Pericardium (tissue), 1 donor: ENCODE results near the gene GPRC5D.

- RRBS, result no CpG with 5 or more reads among the region's 2 CpGs
These were observed 23.1 kb downstream of the BORCS5 start for GRCh38 chr12:12379760-12380544.

DNA sequence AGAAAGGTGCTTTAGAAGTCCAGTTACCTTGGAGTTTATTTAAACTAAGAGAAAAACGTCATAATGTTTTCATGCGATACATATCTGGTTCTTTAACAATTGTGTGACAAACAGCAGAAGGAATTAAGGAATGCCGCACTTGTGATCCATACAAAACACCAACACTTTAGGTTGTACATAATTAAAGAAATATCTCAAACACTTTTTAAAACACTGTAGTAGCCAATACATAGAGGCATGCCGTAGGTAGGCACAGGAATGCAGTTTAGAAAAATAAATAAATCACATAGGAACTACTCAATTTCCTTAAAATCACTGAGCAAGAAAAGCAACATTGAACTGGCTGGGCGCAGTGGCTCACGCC, 94.4 kb downstream of the BORCS5 start:
- RRBS, result no CpG with 5 or more reads among the region's 6 CpGs

- RRBS, result no CpG with 5 or more reads among the region's 3 CpGs
These were observed 24.1 kb downstream of the DUSP16 start for GRCh38 chr12:12538548-12538971.

DNA sequence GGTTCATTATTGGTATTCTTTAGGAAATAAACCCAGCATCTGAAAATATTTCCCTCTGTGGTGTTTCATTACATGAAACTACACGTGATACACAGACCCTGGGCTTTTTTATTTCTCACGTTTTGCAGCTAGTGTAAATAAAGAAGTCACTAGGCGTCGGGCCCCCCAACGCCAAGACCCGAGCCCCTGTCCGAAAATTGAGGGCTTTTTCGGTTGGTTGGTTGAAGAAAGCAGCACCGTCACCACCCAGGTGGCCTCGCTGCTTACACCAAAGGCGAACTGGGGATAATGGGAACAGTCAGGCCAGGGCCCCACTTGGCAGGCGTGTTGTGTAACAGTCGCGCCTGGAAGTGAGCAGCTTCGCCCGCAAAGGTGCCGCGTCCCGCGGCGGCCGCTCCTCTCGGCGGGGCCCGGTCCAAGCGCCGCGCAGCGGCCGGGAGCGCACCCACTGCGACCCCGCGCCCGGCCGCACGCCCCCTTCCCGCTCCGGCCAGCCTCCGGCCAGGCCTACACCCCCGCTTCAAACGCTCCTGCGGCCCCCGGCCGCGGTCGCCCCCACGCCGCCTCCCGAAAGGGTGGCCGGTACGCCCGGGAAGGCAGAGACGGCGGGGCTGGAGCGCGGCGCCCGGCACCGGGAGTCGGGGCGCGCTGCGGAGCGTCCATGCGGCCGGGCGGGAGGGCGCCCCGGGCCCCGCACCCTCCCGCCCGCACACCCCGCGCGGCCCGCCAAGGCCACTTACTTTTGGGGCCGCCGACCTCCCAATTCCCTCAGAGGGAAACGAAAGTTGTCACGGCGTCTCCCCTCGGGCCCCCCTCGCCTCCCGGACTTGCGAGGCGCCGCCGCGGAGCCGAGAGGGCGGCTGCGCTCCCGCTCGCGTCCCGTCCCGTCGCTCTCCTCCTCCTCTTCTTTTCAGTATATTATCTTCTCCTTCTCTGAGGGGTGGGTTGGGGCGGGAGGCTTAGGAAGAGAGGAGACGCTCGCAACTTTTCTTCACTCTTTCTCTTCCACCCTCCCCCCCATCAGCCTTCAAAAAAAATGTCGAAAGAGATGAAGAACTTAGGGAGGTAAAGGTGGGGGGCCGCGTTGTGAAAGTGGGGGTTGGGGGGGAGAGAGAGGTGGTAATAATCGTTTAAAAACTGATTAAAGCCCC, 911 bp downstream of the DUSP16 start:
- RRBS, result 3% methylated on average over 27 of the region's 106 CpGs

DNA sequence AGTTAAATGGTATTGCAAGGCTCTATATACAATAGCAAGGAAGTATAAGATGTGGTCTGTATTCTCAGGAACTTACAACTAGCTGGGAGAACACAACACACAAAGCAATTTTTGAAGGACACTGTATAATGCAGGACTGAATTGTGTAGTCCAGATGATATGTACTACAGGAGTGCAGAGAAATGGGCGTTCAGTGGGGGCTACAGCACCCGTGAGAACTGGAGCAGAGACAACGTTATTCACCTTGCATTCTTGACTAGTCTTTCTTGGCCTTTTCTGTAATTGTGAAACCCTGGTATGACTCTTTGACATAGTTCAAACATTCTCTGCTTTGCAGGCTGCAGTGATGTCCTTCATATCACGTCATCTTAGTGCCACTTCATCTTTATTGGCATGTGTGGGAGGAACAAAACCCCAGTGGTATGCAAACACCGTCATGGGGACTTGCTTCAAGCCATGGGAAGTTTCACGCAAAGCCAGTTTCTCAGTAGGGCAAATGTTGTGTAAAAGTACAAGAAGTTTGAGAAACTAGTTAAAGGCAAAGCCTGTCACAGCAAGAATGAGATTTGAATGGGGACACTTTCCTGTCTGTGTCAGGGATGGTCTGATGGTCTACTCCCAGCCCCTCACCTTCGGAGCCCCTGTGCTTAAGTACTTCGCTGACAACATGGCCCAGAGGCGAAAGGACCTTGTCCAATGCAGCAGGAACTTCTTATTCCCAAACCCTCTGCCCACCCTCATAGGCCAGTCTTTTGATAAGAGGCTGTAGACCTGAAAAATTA, 20.2 kb upstream of the DUSP16 start:
- RRBS, result no CpG with 5 or more reads among the region's 9 CpGs

GRCh38 chr12:12622147-12623170, 10.8 kb downstream of the CREBL2 start:
- RRBS, result no CpG with 5 or more reads among the region's 6 CpGs

- RRBS, result no CpG with 5 or more reads among the region's 7 CpGs
These were observed 11.5 kb downstream of the GPR19 start for GRCh38 chr12:12684240-12685190.

DNA sequence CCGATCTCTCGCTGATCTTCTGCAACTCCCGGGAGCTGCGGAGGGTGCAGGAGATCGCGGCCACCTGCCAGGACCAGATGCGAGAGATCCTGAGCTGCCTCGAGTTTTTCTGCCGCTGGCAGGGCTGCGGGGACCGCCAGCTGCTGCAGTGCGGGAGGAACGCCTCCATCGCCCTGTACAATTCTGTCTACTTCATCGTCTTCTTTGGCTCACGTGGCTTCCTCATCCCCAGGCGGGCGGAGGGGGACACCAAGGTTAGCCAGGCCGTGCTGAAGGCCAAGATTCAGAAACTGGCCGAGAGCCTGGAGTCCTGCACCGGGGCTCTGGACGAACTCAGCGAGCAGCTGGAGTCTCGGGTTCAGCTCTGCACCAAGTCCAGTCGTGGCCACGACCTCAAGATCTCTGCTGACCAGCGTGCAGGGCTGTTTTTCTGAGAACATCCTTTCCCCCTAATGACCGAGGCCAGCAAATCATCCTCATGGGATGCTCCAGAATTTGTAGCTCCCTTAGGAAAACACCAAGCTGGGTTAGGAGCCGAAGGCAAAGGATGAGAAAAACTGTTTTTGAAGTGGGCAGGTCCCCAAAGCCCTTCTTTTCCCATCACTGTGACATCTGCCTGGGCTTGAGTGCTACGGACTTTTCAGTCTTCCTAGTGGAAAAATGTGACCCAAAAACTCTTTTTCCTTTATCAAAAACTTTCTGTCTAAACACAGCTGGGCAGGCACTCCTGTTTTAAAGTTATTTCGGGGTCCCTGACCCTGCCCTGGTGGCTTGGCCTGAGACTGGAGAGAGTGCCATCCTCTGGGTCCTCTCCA, 2.0 kb downstream of the APOLD1 start:
- RRBS, result 3% methylated on average over 3 of the region's 31 CpGs

DNA sequence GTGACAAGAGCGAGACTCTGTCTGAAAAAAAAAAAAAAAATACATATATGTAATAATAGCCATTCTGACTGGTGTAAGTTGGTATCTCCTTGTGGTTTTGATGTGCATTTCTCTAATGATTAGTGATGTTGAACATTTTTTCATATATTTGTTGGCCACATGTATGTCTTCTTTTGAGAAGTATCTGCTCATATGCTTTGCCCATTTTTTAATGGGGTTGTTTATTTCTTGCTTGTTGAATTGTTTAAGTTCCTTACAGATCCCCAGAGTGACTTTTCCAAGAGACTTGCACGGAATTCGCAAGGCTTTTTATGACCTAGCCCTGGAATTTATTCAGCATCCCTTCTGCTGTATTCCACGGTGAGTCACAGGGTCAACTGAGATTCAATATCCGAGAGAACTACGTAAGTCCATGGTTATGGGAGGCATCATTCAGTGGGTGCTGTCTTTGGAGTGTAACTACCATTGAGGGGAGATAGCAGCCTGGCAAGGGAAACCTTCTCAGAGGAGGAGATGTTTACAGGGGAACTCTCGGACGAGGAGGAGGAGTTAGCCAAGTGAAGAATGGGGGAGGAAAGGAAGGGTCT, 21.0 kb upstream of the GPRC5A start:
- RRBS, result no CpG with 5 or more reads among the region's 8 CpGs

DNA sequence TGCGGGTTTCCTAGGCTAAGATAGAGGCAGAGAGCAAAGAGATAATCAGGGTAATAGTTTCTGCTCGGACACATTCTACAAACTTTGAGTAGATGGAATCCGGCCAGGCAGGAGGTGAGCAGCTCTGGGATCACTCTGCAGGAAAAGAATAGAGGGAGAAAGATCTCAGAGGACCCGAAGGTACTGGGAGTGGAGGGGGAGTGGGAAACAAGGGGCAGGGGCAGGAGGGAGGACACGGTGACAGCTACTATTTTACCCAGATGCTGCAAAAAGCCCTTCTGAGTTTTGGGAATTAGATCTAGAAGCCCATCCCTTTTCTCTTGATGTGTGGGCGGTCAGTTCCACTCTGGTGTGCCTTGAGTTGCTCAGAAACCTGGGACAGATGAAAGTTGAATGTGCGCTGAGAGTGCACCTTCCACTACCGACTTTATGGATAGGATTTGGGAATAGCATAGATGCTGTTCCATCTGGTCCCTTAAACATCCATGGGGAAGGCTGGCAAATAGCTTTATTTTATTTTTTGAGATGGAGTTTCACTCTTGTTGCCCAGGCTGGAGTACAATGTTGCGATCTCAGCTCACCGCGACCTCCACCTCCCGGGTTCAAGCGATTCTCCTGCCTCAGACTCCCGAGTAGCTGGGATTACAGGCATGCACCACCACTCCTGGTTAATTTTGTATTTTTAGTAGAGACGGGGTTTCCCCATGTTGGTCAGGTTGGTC, 662 bp downstream of the GPRC5A start:
- RRBS, result no CpG with 5 or more reads among the region's 15 CpGs

DNA sequence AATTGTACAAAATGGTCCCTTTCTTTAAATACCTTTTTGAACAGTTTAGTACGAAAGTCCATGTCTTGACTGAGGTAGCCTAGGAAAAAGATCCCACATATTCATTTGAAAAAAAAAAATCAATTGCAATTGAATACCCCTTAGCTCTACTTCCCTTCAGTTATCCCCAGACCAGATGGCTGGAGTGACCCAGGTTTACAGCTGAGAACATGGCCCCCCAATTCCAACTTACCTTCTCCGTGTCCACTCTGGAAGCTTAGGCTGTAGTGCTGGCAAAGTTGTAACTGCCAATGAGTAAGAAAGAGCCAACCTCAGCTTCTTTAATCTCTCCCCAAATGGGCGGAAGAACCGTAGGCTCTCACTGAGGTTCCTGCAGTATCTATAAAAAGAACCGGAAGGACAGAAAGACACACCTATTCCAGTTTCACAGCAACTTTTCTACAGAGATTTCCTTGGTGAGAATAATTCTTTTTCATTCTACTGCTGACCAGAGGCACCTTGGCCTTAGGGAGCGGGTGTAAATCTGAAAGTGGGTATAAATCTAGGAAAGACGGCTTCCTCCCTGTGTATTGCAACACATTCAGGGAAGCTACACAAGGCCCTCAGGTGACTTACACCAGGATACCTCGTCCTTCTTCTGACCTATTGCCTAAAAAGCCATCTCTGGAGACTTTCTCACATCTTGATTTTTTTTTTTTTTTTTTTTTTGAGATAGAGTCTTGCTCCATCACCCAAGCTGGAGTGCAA, at the start of gene GPRC5D:
Gene GPRC5D, minus strand, starts transcription at position 296 of the 747 bp plus-strand sequence.
- RRBS, result no CpG with 5 or more reads among the region's 8 CpGs

DNA sequence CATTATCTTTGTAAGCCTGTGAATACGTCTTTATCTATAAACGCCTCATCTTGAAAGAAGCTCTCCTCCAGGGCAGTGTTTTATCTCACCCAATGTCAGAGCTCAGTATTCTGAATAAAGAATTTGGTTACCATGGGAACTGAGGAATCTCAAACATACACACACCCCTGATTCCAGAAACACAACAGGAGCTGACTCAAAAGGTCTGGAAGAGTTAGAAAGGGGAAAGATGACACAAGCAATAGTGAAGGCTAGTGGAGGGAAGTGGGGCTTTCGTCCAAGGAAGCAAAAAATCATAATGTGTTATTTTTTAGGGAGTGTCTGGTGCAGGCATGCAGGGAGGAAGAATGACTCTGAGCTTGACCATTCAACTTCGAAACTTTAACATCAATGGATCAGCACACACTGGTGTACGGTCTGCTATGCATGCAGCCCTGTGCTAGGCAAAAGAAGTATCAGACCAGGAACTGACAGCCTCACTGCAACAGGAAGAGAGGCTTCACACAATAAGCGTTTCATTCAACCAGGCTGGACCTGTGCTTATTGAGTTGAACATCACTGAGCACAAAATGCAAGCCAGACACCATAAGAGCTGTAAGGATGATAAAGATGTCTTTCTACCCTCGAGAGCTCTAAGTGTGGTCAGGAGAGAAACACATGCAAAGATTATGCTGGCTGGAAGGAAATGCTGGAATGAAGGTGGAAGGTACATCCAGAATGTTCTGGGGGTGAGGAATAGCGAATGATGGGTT, 20.2 kb downstream of the HEBP1 start:
- RRBS, result no CpG with 5 or more reads among the region's 8 CpGs

DNA sequence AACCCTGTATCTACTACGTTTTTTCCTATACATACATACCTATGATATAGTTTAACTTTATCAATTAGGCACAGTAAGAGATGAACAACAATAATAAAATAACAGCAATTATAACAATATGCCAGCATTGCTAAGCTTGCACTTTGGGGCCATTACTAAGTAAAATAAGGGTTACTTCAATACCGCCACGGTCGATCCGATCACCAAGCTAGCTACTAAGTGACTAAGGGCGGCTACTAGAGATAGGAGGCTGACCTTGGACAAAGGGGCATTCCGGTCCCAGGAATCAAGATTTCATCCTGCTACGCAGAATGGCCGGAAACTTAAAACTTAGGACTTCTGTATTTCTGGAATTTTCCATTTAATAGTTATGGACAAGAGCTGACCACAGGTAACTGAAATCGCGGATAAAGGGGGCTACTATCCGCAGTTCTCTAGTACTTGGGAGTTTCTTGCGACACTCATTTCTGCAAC, 811 bp downstream of the HEBP1 start:
- RRBS, result 0% methylated on average over 3 of the region's 13 CpGs

GRCh38 chr12:12999691-12999991, 424 bp downstream of the HEBP1 start:
- RRBS, result no CpG with 5 or more reads among the region's 13 CpGs

- RRBS, result no CpG with 5 or more reads among the region's 5 CpGs
These were observed 608 bp downstream of the GSG1 start for GRCh38 chr12:13102731-13103386.

GRCh38 chr12:13147870-13148423, 44.5 kb upstream of the GSG1 start:
- RRBS, result no CpG with 5 or more reads among the region's 9 CpGs

- RRBS, result no CpG with 5 or more reads among the region's 12 CpGs
These were observed 5.2 kb downstream of the EMP1 start for GRCh38 chr12:13201381-13202417.

DNA sequence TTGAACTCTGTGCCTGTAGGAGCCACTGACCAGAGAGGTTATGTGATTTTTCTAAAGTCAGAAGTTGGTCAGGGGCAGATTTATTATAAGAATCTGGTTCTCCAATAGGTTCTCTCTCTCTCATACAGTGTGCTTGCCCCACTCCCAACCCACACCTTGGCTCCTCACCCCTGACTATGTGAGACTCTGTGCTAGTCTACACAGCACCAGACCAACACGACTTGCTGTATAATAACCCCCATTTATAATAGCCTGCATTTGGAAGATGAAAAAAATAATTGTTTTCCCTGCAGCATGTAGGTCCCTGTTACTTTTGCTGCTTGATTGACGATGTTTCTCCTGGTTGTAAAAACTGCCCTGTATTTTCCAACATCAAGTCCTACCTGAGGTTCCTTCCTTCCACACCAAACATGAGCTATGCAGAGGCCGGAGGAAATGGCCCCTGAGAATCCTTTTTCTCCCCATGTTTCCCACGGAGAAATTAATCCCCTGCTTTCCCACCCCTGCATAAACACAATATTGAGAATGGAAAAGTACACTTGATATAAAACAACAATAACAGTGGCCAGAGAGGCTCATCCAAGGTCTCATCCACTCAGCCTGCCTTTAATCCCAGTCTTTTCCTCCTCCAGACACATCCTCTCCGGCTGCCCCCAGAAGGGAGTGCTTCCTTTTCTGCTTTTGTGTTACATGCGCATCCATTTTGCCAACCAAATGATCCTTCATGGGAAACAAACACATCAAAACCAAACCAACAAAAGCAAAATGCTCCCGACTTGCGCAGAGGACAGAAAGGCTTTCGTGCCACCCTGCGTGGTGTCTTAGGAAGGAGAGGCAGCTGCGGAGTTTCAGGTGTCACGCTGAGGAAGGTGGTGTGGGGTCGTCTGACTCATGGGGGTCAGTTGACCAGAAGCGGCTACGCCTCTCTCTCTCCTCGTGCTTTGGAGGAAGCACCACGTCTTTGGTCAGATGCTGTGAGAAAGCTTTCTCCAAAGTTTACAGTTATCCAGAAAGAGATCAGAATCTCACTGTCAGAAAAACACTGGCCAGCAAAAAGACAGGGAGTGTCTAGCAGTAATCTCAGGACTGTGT, 7.6 kb downstream of the EMP1 start:
- RRBS, result no CpG with 5 or more reads among the region's 17 CpGs

GRCh38 chr12:13744251-13744496, 237.2 kb downstream of the GRIN2B start:
- RRBS, result no CpG with 5 or more reads among the region's 2 CpGs

DNA sequence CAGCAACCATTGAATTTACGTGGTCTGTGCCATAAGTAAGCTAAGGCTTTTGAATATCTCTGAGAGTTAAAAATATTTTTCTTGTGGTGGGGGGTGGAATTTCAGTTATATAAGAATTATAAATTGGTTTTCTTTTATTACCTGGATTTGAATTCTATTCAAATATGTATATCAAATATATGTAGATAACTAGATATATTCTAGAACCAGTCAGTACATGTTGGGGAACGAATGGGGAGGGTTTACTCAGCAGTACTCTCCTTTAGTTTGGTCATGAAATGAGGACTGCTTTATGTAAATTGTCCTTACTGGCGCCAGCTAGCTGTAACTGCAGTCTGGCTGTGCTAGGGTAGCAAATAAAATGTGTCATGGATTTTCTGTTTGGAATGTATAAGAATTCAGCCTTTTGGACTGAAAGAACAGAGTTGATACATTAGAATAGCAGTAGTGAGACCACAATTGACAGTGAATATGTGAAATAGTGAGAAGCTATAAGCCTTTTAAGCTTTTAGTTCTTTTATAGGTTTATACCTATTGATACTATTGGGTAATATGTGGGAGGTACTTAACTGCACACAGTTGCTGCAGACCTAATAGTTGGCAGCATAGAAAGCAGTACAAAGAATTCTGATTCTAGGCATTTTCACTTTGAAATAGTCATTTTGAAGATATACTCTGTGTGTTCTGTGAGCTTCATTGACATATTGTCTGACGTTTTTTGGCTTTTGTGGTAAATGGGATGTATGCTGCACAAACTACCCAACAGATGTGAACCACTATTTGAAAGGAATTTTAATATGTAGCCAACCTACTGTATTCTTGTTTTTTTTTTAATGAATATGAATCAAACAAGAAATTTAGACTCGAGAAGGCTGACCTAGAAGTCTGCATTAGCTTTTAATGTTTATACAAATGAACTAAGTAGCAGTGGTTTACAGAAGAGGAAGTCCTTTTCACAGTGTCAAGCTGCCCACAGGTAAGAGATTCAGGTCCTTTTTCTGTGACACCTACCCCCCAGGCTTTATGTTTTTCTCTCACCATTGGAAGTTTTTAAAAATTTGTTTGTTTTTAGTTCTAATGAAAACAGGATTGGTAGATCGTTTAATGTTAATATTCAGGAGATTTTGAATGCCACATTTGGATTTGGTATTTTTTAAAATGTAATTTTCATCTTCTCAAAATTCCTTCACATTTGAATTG, 29.2 kb downstream of the ATF7IP start:
- RRBS, result no CpG with 5 or more reads among the region's 6 CpGs